Hematopoietic multipotent progenitor cell (in vitro differentiated cells): ENCODE measurements around a stretch of chr7.

- CAGE, long polyA plus RNA, result no peak
Observed at GRCh38 chr7:133501844-133502213, 249.0 kb downstream of the EXOC4 start.

DNA sequence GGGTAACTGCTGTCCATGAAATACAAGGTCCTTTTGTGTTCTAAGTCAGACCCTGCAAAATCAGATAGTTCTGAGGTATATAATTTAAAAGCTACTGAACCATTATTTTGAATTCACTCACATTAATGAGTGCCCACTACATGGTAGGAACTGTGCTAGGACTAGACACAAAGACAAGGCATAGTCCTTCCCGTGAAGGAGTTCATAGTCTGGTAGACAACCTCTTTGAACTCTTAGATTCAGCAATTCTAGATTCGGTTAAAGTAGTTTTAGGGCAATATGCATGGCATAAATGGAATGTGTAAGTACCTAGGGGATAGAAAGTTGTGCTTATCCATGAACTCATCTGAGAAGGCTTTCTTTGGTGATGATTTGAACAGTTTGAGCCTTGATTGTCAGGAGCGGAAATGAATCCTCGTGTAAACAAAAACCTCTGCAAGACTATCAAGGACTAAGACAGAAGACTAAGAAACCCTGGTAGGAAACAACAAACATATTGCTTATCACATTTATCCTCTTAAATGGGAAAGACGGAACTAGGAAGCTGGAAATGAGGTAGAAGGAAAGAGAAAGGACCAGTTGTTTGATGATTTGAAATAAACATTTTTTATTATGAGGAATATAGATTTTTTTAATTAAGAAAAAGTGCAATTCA, 359.3 kb upstream of the LRGUK start:
- CAGE, long polyA plus RNA, result no peak

GRCh38 chr7:134278780-134279223, 37.9 kb downstream of the SLC35B4 start:
- CAGE, long polyA plus RNA, result no peak

DNA sequence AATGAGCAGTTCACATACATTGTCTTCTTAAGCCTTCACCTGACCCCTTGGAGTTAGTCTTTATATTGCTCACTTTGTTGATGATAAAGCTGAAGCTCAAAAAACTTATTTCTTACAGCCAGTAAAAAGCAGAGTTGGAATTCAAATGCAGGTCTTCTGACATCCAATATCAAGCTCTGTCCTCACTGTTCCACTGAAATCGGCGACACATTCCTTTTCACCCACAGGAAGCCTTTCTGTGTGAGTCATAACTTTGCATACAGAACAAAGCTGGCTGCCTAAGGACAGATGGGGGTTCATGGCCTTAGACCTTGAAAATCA, 21.8 kb upstream of the AKR1B1 start:
- CAGE, long polyA plus RNA, result no peak

DNA sequence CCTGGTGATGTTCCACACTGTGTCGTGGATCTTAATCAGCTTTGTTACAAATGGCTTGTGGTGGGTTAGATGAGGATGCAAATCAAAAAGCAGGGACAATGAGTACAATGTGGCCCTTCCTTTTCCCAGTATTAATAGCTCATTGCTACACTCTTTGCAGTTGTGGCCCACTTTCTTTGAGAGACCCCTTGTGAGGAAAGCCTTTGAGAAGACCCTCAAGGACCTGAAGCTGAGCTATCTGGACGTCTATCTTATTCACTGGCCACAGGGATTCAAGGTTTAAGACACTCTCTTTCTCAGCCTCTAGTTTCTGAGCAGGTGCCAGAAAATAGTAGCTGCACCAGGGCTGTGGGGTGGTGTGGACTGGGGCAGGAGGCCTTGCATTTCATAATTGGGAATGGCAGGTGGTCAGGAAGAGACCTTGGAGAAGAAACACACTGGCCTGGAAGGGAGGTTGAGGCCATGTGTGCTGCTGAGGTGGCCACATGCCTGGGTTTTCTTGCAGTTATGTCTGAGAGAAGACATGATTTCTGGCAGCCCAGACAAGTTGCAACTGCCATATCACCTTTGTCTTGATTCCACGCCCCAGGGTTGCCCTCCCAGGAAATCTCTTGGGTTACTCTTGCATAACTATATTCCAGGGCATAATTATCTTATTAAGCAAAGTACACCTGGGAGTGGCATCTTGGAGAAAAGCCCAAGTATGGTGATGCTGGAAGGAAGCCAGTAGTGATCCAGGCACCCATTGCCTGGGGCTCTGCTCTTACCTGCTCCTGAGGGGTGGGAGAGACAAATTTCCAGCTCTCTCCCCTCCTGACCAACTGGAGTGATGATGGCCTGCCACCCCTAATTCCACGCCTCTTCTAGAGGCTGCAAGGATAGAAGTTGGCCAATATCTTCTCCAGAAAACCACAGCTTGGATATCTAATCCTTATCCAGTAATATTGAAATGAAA, 4.7 kb downstream of the AKR1B10 start:
- CAGE, long polyA plus RNA, result no peak

- CAGE, long polyA plus RNA, result no peak
Observed at GRCh38 chr7:134533509-134533841, 6.1 kb downstream of the AKR1B10 start.

DNA sequence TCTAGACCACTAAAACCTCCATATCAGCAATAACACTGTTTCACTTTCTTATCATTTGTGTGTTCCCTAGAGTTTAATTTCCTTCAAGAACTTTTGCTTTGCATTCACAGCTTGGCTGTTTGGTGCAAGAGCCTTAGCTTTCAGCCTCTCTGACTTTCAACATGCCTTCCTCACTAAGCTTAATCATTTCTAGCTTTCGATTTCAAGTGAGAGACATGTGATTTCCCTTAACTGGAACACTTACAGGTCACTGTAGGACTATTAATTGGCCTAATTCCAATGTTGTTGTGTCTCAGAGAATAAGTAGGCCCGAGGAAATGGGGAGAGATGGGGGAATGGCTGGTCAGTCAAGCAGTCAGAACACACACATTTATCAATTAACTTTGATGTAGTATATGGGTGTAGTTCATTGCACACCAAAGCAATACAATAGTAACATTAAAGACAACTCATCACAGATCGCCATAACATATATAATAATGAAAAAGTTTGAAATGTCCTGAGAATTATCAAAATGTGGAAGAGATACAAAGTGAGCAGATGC, 10.6 kb upstream of the BPGM start:
- CAGE, long polyA plus RNA, result no peak

GRCh38 chr7:134928397-134929046, 57.8 kb upstream of the AGBL3 start:
- CAGE, long polyA plus RNA, result no peak

DNA sequence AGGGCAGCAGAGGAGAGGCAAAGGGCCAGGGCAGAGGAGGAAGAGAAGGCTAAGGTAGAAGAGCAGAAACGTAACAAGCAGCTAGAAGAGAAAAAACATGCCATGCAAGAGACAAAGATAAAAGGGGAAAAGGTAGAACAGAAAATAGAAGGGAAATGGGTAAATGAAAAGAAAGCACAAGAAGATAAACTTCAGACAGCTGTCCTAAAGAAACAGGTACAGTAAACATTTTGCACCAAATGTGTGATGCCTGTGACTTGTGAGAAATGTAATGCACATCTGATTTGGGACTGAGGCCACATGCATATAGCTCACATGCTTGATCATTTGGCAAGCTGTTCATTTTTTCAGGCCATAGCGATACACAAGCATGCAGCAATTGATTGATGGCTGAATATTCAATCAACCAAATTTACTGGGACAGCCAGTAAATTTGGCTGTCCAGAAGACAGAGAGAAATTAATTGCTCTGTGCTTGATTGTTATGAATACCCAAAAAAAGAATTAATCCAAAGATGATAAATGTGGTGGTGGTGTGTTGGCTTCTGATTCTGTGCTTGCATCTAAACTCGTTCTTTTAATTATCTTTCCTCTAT, 52.3 kb upstream of the AGBL3 start:
- CAGE, long polyA plus RNA, result no peak

DNA sequence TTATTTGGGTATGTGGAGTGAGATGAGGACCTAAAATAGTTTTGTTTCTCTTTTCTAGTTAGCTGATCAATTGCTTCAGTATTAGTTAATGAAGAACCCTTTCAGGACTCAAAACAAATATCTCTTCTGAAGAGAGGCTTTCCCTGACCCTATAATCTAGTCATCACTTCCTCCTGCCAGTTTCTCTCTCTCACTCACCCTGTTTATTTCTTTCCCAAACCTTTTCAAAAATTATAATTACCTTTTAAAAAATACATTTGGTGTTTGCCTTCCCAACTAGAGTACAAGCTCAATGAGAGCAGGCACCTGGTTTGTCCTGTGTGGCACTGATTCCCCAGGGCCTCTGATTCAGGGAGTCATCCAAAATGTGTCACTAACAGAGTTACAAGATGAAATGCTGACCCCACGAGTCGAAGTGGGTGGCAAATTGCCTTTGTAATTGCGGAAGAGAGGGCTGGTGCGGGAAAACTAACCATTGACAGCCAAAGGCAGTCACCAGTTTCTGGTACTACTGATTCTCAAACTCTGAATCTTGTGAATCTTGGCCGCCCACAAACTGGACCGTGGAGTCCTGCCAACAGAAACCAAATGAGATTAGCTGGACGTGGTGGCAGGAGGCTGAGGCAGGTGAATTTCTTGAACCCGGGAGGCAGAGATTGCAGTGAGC, 2.4 kb downstream of the TMEM140 start:
- CAGE, long polyA plus RNA, result no peak

DNA sequence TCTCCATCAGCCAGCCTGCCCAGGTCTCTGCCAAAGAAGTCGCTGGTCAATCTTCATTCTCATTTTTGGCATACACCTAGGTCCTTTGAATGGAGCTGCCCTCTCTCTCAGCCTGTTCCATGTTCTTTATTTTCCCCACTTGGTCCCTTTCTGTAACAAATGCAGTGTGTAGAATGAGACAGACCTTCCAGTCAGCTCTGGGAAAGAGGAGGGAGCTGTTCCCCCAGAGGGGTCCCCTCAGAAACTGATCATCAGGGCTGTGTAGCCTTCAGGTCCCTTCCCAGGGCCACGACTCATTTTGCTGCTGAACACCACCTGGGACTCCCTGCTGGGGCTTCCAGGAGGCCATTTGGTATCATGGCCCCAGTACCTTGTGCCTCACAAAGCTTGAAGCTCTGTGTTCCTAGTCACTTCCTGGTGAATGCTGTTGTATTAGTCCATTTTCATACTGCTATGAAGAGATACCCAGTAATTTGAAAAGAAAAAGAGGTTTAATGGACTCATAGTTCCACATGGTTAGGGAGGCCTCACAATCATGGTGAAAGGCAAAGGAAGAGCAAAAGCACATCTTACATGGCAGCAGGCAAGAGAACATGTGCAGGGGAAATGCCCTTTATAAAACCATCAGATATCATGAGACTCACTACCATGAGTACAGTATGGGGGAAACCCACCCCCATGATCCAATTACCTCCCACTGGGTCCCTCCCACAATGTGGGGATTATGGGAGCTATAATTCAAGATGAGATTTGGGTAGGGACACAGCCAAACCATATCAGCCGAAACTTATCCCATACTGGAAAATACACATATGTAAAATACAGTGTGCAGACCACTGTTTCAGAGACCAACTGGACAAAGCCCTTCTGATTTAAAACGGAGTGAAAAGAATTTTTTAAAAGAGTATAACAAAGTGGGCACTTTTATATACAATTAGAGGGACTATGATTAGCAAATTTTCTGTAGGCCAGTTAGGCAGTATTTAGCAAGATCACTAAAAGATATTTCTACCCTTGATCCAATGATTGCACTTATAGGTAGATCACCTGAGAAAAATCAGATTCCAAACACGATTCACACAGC, 8.2 kb downstream of the CYREN start:
- CAGE, long polyA plus RNA, result no peak

DNA sequence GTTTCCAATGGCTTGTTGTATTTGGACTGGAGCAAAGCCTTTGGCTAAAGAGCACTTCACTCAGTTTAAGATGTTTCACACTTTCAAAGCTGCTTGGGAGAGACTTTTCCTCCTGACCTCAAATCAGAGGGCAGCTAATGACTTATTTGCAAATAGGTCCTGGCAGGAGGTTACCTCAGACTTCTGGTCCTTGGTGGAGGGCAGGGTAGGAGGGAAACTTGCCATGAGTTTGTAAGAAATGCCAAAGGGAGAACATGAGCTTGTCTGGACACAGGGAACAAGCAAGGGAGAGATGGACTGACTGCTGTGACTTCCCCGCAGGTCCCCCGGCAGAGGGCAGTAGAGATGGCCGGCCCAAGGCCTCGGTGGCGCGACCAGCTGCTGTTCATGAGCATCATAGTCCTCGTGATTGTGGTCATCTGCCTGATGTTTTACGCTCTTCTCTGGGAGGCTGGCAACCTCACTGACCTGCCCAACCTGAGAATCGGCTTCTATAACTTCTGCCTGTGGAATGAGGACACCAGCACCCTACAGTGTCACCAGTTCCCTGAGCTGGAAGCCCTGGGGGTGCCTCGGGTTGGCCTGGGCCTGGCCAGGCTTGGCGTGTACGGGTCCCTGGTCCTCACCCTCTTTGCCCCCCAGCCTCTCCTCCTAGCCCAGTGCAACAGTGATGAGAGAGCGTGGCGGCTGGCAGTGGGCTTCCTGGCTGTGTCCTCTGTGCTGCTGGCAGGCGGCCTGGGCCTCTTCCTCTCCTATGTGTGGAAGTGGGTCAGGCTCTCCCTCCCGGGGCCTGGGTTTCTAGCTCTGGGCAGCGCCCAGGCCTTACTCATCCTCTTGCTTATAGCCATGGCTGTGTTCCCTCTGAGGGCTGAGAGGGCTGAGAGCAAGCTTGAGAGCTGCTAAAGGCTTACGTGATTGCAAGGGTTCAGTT, 6.1 kb downstream of the CYREN start:
- CAGE, long polyA plus RNA, result no peak

DNA sequence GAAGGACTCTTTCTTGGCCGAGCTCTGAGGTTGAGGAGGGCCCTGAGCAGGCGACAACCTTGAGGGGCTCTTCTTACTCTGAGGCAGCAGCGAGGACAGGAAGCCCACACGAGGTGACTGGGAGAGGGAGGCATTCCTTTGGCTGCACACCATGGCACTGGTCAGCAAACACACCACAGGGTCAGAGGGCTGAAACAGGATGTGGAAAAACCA, 7.1 kb downstream of the WDR91 start:
- CAGE, long polyA plus RNA, result no peak

DNA sequence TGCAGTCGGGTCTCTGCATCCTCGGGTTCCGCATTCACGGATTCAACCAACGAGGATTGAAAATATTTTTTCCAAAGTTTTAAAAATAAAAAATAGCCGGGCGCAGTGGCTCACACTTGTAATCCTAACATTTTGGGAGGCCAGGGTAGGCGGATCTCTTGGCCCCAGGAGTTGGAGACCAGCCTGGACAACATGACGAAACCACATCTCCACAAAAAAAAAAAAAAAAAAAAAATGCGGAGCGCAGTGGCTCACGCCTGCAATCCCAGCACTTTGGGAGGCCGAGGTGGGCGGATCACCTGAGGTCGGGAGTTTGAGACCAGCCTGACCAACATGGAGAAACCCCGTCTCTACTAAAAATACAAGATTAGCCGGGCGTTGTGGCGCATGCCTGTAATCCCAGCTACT, 877 bp upstream of the WDR91 start:
- CAGE, long polyA plus RNA, result no peak

GRCh38 chr7:135616712-135617518, 45.4 kb upstream of the STMP1 start:
- CAGE, long polyA plus RNA, result no peak

DNA sequence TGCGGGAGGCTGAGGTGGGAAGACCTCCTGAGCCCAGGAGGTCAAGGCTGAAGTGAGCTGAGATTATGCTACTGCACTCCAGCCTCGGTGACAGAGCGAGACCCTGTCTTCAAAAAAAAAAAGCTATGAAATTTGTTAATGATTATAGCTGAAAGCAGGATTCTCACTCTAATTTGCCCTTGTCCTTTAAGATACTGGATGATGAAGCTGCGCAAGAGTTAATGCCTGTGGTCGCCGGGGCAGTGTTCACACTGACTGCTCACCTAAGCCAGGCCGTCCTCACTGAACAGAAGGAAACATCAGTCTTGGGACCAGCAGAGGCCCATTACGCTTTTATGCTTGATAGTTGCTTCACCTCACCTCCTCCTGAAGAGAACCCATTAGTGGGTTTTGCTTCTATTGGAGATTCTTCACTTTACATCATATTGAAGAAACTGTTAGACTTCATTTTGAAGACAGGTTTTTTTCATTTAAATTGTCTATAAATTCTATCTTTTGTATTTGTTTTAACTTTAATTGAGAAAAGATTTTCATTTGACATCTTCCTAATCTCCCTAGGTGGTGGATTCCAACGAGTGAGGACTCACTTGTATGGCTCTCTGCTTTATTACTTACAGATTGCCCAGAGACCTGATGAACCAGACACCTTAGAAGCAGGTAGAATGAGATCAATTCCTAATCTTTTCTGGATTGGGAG, 42.9 kb upstream of the STMP1 start:
- CAGE, long polyA plus RNA, result no peak

- CAGE, long polyA plus RNA, result no peak
Observed at GRCh38 chr7:135766457-135766889, 17.9 kb upstream of the FAM180A start.

GRCh38 chr7:135800369-135800938, 51.8 kb upstream of the FAM180A start:
- CAGE, long polyA plus RNA, result no peak

DNA sequence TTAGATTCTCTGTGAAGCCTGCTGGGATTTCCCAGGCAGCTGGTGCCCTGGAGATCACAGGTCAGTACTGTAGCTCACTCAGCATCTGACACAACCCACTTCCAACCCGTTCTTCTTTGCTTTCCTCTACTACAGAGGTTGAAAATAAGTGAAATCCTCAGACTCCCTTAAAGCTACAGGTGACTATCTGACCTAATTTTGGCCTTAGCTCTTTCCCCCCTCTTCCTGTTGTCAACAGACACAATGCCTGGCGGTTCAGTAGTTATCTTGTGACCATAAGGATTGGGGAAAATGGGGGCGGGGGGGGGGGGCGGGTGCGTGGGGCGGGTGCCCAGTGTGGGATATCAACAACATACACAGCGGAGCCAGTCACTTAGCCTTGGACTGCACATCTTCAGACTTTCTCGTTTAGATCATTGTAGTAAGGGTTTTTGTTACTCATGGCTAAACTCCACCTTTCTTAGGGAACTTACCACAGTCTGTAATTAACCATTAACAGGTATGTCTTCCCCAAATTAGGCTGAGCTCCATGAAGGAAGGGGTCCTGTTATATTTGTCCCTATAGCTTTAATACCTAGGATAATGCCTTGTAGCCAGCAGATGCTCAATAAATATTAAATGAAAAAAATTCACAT, 37.8 kb downstream of the MTPN start:
- CAGE, long polyA plus RNA, result no peak

DNA sequence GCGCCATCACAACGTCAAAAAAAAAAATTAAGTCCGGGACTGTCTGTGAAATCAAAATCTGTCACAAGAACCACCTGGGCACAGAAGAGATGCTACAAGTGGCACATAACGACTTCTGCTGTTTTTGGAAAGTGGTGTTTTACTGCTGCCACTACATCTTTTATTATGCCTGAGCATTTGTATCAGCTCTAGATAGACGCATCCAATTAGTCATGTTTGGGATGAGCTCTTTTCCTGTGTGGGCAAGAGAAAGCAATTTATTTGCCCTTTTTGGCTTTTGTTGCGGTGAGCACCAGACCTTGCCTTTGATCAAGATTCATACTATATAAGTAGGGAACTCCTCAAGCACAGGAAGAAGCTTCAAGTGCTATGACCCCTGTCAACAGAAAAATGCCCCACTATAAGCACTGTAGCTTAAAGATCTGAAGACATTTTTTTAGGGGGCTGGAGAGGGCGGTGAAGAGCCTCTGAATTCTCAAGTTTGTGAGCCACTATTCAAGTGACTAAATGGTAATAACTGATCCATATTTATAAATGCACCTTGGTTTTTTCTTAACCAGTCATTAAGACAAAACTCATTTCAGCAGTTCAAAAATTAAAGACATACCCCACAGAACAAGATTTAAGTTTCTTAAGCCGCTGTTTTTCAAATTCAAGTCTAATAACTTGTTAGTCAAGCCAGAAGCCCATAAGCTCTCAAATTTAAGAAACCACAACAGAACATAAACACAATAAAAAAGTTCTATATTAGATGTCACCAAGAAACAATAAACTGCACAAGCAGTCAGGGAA, 10.4 kb downstream of the MTPN start:
- CAGE, long polyA plus RNA, result no peak